Skin of body (tissue), 2 donors: ENCODE measurements around a stretch of chr21.

DNA sequence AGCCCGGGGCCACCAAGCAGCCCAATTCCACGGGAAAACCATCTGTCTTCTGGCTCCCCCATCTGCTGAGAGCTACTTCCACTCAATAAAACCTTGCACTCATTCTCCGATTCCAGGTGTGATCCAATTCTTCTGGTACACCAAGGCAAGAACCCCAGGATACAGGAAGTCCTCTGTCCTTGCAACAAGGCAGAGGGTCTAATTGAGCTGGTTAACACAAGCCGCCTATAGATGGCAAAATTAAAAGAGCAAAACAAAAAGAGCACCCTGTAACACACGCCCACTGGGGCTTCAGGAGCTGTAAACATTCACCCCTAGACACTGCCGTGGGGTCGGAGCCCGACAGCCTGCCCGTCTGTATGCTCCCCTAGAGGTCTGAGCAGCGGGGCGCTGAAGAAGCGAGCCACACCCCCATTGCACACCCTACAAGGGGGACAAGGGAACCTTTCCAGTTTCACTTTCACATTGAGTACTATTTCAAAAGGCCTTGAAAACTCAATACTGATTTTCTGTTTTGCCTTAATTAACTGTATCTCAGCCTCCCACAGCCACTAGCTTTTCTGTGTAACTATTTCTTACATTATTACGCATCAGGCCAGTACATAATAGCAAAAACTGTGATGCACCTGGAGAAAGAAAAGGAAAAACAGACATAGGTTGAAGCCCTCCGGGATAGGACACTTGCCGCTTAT lies 1719.7 kb downstream of the MRPL39 start:
- RAMPAGE, long total RNA: no peak

DNA sequence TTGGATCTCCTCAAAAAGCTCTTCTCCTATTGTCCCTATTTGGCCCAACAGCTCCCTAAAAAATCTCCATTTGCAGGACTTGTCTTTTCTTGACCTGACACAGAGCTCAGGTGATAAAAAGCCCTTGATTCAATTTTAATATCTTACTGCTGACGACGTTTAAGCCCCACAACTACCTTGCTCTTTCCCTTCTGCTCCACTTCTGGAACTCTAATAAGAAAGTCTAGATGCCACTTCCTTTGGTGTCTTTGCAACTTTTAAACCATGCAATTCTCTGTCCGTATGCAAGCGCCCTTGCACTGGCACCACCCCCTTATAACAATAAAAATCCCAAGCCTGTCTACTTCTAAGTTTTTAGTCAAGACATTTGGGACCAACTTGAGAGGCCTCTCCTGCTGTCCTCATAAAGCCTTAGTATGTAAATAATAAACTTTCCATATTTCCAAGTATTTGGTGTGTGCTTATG lies 796.2 kb downstream of the MRPL39 start:
- RAMPAGE, long total RNA: no peak

DNA sequence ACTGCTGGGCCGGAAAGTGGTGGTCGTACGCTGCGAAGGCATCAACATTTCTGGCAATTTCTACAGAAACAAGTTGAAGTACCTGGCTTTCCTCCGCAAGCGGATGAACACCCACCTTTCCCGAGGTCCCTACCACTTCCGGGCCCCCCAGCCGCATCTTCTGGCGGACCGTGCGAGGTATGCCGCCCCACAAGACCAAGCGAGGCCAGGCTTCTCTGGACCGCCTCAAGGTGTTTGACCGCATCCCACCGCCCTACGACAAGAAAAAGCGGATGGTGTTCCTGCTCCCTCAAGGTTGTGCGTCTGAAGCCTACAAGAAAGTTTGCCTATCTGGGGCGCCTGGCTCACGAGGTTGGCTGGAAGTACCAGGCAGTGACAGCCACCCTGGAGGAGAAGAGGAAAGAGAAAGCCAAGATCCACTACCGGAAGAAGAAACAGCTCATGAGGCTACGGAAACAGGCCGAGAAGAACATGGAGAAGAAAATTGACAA lies 245.3 kb downstream of the MRPL39 start:
- RAMPAGE, long total RNA: no peak

- RAMPAGE, long total RNA: no peak
These were observed 144.3 kb downstream of the GABPA start for GRCh38 chr21:25879130-25879380.

DNA sequence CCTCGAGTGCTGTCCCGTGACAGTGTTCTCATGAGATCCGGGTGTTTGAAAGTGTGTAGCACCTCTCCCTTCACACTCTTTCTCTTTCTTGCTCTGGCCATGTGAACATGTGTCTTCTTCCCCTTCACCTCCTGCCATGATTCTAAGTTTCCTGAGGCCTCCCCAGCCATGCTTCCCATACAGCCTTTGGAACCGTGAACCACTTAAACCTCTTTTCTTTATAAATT lies 61.3 kb downstream of the APP start:
- RAMPAGE, long total RNA: no peak

- RAMPAGE, long total RNA: no peak
These were observed 42.6 kb downstream of the APP start for GRCh38 chr21:26127970-26128281.

- RAMPAGE, long total RNA: no peak
These were observed 30.5 kb downstream of the APP start for GRCh38 chr21:26139959-26140679.

DNA sequence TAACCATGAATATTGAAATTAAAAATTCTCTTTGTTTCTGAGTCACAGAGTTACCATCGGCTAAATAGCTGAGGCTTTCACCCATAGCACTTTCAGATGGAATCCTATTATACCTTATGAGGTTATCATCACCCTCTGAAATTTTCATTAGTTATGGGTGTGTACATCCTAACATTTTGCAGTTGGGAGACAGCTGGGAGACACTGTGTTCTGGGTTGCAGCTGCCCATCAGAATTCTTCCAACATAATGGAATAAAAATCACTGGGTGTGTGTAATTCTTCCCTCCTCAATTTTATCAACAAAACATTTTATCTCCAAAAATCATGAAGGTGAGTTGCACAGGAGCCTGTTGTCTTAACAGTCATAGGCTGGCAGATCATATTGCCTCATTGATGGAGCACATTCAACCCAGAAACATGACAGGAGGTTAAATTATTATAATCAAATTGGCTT lies 17.5 kb downstream of the CYYR1 start:
- RAMPAGE, long total RNA: no peak

GRCh38 chr21:26570208-26570656 lies 2.9 kb downstream of the CYYR1 start:
- RAMPAGE, long total RNA: no peak

DNA sequence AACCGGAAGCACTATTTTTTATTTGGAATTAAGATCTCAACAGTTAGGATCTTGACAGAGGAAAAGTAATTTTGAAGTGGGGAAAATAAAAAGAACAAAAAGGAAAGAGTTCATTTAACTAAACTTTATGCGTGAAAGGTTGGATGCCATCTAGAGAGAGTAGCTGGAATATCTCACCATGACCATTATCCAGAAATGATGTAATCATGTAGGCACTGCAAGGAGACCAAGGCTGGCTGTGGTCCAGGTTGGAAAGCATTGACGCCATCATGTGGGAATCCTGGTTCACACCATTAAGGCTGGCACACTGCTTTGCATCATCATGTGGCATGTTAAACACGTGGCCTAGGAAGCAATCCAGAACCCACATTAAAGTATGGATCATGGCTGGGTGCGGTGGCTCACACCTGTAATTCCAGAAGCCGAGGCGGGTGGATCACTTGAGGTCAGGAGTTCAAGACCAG lies 4.4 kb downstream of the ADAMTS1 start:
- RAMPAGE, long total RNA: no peak

DNA sequence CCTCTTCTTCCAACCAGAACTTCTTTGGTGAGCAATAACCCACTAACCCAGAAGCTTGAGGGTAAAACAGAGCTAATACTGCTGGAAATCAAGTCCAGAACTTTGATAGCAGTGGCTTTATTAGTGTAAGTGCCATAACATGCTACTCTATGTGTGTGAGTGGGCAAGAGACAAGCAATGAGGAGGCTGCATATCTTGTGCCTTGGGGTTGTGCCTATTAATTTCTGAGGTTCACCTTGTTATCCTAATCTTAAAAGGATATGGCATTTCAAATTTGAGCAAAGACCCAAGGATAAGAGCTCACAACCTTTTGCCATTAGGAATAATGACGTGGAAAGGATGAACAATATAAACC lies 481.5 kb upstream of the ADAMTS5 start:
- RAMPAGE, long total RNA: no peak

GRCh38 chr21:27722008-27722571 lies 755.2 kb upstream of the ADAMTS5 start:
- RAMPAGE, long total RNA: no peak

- RAMPAGE, long total RNA: no peak
These were observed 19.7 kb downstream of the N6AMT1 start for GRCh38 chr21:28865462-28865804.

- RAMPAGE, long total RNA: no peak
These were observed 8.0 kb downstream of the LTN1 start for GRCh38 chr21:28984534-28985154.

DNA sequence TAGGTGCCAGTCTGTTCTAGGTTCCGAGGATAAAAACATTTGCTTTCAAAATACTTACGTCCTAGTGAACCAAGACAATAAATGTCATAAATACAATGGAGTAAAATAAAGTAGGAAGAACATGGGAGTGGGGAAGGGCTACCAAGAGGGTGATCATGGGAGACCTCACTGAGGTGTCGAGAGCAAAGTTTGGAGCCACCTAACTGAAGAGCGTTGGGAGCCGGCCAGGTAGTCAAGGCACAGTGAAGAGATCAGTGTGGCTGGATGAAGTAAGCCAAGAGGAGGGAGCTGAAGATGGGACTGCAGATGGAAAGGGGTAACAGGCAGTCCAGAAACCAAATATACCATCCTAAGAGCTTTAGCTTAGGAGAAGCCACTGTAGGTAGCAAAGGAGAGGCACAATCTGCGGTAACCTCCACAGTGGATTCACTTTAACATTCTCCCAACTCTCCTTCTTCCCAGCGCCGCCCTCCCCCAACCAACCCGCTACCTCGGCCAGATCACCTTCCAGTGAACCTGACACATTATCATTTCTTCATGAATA lies 630 bp downstream of the LTN1 start:
- RAMPAGE, long total RNA: no peak

GRCh38 chr21:29092152-29092443 lies 18.6 kb upstream of the CCT8 start:
- RAMPAGE, long total RNA: no peak

- RAMPAGE, long total RNA: no peak
These were observed 25.2 kb upstream of the MAP3K7CL start for GRCh38 chr21:29105151-29105781.

- RAMPAGE, long total RNA: no peak
These were observed 65.6 kb downstream of the MAP3K7CL start for GRCh38 chr21:29195747-29196733.

DNA sequence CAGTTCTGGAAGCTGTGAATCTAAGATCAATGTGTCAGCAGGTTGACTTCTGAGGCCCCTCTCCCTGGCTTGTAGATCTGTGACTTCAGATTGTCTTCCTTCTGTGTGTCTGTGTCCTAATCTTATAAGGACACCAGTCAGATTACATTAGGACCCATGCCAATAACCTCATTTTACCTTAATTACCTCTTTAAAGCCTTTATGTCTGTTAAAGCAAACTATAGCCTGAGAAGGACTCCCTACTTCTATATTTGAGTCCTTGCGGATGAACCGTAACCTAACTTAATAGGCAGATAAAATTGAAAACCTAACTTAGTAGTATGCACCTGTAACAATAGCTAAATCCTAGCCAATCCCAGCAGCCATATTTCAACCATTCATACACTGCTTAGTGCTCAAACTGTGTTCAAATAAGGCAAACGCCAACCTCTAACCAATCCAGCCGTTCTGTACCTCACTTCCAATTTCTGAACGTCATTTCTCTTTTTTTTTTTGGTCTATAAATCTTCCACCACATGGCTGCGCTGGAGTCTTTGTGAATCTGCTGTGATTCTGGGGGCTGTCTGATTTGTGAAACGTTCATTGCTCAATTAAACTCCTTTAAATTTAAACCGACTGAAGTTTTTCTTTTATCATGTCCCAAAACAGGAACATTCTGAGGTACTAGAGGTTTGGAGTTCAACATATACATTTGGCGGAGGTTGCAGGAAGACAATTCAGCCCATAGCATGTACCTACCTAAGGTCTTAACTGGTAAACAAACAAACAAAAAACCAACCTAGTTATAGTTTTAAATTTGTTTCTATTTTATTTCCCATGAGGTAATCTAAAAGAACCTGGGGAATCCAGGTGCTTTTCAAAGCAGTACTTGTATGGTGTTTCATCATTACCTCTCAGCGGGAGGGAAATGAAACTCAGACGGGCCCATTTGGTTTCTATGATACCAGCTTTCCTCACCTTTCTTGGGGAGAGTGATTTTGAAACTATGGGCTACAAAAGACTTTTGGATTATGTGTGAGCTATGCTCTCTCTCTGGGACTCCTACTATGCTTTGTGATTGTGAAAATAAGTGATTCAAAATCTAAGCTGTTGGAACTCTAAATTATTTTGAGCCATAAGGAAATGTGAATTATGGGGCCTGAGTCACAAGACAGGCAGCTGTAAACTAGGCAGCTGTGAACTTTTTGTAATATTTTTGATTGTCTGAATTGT lies 65.5 kb upstream of the BACH1 start:
- RAMPAGE, long total RNA: no peak

DNA sequence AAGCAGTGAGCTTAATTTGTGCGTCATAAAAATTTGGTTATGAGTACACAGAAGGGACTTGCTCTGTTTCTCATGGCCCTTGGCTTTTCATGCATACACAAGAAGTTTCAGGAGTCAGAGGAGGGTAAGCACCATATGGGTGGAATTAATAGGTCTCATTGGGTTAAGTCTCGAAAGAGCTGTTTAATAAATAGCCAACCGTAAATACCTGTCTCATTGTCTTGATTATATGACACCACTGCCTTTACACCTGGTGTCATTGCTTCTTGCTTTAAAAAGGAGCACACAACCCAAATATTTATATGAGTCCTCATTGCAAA lies 1.9 kb downstream of the BACH1 start:
- RAMPAGE, long total RNA: no peak